AG10803 (cell line): ENCODE measurements around a stretch of chr10.

DNA sequence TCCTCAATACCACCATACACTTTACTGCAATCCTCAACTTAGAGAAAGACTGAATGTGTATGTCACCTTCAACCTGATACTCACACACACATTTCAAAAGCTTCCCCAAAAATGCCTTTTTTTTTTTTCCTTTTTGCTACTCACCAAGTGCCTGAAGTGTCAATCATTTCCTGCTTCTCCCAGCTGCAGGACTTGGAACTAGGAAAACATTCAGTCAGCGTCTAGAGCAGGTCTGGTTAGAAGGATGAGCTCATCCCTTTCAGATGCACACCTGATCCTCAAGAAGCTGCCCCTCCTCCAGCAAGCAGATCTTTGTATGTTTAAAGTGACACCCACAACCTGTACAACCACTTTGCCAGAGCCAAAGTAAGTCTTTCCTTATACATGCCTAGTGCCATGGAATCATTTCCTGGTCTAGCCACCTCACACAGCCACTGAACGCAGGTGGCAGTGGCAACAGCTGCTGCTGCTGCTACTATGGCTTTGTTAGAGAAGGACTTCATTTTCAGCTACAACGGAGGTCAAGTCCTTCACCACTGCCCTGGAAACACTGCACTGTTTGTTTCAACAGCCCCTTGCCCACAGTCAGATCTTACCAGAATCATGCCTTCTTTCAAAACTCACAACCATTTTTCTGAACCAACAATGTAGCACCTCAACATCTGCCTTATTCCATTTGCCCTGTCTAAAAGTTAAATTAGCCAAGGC, 10.4 kb upstream of the USP54 start:
- RRBS = no CpG with 5 or more reads among the region's 3 CpGs

DNA sequence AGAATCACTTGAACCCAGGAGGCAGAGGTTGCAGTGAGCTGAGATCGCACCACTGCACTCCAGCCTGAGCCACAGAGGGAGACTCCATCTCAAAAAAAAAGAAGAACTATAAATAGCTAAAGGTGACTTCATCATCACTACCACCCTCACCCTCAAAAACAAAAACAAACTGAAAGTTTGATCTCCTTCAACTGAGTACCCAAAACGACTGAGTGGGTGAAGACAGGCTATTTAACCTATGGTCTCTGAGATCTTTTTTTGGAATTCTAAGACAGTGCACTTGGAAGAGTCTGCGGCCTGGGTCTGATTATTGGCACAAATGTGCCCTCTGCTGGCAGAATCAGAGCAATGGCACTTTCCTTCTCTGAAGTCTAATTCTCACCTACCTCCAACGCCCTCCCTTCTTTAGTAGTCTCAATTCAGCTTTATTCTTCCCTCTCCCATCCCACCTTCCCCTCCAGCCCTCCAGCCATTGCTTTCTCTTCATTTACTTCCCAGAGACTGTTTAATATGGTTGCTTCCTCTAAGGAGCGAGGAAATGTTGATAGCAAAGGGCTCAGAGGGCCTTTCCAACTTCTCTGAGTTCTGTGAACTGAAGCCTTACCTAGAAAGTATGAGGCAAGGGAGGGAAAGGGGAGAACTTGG, 2.9 kb upstream of the MYOZ1 start:
- RRBS = no CpG with 5 or more reads among the region's 5 CpGs

- RRBS = no CpG with 5 or more reads among the region's 4 CpGs
Measured at GRCh38 chr10:73659745-73660257, 4.0 kb upstream of the SYNPO2L start.

GRCh38 chr10:73759409-73759890, 12.6 kb upstream of the FUT11 start:
- RRBS = no CpG with 5 or more reads among the region's 3 CpGs

- RRBS = 80% methylated on average over 1 of the region's 37 CpGs
Measured at GRCh38 chr10:73807348-73808675, 3.6 kb downstream of the NDST2 start.

DNA sequence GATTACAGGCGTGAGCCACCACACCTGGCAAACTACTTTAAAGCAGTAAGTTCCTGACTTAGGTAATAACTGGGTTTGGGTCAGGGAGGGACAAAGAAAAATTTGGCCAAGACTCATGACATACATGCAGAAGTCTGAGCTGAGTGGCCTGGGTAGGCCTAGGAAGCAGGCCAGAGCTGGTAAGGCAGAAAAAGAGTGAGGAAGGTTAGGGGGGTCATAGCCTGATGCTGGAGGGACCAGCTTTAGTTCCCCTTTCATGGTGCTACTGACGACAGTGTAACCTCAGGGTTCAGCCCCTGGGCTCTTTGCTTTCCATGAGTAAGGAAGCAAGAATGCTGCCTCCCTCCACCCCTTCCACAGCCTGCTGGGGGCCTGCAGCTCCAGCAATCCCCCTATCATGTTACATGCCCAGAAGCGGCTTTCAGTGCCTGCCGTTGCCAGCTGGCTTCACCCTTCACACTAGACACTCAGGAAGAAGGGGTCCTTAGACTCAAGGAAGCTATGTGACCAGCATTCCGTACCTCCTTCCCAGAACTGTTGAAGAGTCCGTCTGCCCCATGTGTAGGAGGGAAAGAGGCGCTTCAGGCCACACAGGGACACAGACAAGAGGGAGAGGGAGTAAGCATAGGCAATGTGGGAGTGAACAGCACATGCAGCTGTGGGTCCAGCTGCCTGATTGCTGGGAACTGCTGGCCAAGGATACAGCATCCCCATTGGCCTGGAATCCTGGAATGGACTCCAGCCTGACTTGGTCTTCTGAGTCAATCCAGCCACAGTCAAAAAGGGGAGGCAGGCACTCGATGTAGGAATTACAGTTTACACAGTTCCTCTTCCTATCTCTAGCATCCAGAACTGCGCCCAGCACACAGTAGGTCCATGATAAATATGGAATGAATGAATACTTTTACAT, 4.2 kb upstream of the PLAU start:
- RRBS = no CpG with 5 or more reads among the region's 9 CpGs

- RRBS = no CpG with 5 or more reads among the region's 7 CpGs
Measured at GRCh38 chr10:73910415-73910689, 580 bp upstream of the PLAU start.

DNA sequence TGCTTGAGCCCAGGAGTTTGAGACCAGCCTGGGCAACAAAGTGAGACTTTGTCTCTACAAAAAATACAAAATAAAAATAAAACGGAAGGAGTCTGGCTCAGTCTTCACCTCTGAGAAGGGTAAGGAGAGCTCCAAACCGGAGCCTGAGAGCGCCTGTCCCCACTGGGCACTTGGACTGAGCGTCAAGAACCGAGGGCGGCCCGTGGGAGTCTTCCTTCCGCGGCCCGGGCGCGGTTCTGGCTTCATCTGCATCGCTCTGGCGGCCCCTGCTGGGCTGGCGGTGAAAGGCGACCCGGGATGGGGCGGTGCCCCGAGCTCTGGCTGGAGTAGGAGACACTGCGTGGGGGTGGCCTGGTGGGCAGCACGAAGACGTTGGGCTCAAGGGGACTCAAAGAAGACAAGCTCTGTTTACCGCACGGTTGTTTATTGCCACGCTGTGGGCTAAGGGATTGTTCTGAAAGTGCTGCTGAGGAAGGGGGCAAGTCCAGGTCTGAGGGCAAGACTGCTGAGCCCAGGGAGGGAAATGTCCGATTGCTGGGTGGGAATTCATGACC, 29.7 kb downstream of the PLAU start:
- RRBS = 3% methylated on average over 14 of the region's 26 CpGs

GRCh38 chr10:73993003-73993515, 4.9 kb upstream of the VCL start:
- RRBS = no CpG with 5 or more reads among the region's 4 CpGs

GRCh38 chr10:73997249-73997608, 687 bp upstream of the VCL start:
- RRBS = no CpG with 5 or more reads among the region's 4 CpGs

DNA sequence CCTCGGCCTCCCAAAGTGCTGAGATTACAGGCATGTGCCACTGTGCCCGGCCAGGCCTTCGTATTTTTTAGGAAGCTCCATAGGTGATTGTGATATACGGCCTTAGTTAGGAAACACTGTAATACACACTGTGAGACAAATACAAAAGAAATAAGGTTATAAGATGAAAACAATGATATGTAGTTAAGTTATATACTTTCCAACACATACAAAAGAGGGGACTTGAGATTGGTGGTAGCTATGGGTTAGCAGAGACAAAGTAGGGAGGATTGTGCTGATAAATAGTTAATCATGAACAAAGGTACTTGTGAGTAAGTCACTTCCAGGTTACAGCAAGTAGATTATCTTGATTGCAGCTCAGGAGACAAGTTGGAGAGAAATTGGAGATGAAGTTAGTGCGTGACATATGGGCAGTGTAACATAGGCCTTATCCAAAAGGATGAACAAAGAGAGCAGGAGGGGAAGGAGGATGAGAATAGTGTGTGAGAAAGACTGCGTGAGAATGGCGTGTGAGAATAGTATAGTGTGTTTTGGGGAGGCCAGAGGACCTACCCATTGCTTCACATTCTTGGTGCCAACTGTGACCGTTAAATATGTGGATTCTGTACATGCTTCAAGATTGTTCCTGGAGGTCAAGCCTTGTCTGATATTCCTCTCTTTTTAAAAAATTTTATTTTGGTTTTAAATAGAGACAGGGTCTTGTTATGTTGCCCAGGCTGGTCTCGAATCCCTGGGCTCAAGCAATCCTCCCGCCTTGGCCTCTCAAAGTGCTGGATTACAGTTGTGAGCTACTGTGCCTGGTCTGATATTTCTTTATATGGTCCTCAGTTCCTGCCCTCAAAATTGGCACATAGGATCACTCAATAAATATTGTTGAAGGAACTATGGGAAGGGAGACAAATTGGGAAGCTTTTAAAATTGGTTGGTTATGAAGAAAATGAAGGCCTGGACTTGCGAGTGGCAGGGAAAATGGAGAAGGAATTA, 3.0 kb downstream of the VCL start:
- RRBS = no CpG with 5 or more reads among the region's 11 CpGs

DNA sequence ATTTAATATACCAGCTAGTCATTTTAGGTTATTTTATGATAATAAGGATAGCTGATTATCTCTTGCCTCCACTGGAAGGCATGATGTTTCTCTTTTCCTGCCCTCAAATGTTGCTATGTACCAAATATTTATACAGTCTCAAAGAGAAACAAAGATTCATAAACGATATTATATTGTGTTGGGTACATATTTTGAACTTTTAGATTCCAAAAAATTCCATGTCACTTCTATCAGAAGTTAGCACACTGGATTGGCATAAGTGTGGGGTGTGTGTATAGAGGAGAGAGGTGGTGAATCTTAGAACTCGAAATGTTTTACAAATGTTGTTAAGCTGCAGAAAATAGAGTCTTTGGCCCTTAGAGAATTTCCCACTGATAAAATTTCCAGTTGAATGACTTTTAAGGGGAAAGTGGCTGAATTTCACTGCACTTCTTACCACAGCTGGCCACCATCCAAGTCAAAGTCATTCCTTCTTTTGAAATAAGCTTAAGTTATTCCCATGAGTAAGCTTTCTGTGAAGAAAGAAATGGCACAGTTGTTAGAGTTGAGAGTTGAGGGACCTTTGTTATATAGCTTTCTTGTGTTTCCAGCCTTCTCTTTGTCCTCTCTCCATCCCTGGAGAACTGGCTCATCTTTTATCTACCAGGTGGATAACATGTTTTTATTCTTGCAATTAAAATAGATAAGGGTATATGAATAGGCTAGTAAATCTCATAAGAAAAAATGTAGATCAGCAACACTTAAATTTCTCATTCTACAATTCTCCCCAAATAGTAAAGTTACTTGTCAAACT, 13.8 kb downstream of the VCL start:
- RRBS = no CpG with 5 or more reads among the region's 2 CpGs

- RRBS = no CpG with 5 or more reads among the region's 14 CpGs
Measured at GRCh38 chr10:74217961-74218564, 67.0 kb downstream of the ADK start.

GRCh38 chr10:74738888-74739491, 87.4 kb upstream of the KAT6B start:
- RRBS = no CpG with 5 or more reads among the region's 8 CpGs

- RRBS = no CpG with 5 or more reads among the region's 3 CpGs
Measured at GRCh38 chr10:74898009-74898714, 71.8 kb downstream of the KAT6B start.

DNA sequence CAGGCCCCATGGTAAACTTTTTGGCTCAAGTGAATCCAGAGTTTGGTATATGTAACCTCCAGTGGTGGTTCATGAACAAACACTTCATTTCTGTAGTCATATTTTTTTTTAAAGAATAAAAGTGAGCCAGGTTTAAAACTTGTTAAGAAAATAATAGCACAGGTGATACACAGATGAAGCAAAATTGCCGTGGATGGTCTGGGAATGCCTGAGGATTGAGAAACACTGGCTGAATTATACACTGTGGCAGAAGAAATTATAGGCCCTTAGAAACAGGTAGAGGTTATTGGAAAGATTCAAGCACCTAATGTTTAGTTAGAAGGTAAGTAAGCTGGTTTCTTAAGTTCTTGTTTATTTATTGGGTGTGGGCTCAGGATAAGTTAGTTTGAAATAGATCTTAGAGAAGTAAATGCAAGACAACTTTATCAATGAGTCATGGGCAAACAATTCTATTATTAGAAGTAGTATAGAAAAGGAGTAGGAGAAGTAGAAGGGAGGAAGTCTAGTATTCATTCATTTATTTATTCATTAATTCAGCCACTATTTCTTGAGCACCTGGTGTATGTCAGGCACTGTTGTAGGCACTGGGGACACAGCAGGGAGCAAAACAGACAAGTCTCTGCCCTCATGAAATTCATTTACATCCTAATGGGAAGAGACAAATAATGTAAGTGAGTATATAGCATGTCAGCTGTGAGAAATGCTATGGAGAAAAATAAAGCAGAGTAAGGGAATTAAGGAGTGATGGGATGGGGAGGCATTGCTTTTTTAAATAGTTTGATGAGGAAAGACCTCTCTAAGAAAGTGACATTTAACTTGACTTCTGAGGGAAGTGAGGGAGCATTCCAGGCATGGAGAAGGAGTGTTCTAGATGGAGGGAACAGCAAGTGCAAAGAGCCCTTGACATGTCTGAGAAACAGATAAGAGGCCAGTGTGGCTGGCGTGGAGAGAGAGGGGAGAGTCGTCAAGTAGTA, 96.6 kb downstream of the KAT6B start:
- RRBS = no CpG with 5 or more reads among the region's 3 CpGs

- RRBS = no CpG with 5 or more reads among the region's 4 CpGs
Measured at GRCh38 chr10:74977899-74978366, 95.5 kb downstream of the DUSP29 start.

- RRBS = 78% methylated on average over 4 of the region's 68 CpGs
Measured at GRCh38 chr10:75043391-75044262, 29.8 kb downstream of the DUSP29 start.

DNA sequence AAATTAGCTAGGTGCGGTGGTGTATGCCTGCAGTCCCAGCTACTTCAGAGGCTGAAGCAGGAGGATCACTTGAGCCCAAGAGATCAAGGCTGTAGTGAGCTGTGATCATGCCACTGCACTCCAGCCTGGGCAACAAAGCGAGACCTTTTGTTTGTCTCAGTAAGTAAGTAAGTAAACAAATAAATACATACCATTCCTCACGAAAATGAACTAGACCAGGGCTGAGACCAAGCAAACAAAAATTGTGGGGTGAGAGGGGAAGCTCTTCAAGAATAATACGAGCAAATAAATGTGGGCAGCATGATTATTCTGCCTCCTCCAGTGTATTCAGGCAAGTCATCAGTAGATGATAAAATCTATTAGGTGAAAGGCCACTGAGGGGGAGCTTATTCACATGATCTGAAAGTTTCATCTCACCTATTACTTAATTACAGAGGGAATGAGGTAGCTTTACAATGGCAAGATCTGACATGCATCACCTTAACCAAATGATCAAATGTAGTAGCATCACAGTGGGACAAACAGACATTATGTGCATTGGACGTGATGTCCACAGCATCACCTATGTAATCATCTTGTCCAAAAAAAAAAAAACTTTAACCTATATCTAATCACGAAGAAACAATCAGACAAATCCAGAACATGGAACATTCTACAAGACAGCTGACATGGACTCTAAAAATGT, 44.7 kb downstream of the SAMD8 start:
- RRBS = no CpG with 5 or more reads among the region's 6 CpGs

GRCh38 chr10:75210915-75211201, 262 bp downstream of the VDAC2 start:
- RRBS = 1% methylated on average over 9 of the region's 33 CpGs